WTC11 (cell line): ENCODE measurements around a stretch of chr11.

GRCh38 chr11:114797204-114797616 lies 118.9 kb downstream of the NXPE2 start:
- PRO-cap: no peak

DNA sequence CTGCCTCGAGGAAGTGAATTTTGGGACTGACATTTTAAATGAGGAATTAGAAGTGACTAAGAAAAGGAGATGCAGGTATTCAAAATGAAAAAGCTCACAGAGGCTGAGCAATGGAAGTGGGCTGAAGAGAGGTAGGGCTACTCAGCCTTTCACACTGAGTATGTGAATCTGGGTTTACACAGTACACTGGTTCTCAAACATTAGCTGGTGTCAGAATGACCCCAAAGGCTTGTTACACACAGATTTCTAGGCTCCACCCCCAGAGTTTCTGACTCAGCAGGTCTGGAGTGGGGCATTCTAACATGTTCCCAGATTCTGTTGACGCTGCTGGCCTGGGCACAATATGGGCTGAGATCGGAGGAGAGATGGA lies 32.9 kb downstream of the CADM1 start:
- PRO-cap: no peak

DNA sequence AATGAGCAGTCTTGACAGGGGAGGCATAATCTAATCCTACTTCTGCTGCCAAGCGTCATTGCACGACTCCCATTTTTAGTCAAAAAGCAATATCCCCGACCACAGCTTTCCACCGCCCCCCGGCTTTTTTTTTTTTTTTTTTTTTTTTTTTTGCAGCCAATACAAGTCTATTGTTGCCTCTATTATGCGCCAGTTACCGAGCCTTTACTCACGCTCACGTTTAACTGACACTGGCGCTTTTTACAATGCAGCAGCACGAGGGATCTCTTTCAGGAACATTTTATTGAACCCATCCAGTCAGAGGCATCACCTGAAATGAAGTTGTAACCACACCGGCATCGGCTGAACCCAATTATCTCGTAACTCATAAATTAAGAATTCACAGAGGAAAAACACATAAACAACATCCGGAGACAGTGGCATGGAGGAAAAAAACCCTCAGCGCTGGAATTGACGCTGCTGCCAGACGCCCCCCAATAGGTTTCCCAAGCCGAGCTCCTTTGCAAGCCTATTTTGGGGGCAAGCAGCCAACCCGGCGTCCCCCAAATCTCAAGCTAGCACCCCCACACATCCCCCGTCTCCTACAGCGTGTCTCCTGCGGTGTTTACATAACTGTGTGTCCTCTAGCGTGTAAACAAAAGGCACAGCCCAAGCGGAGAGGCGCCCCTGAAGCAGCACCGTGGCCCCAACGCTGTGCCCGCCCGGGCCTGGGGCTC lies 1.9 kb downstream of the CADM1 start:
- PRO-cap: no peak

- PRO-cap: no peak
Measured at GRCh38 chr11:115582001-115582527, 77.8 kb upstream of the CADM1 start.

DNA sequence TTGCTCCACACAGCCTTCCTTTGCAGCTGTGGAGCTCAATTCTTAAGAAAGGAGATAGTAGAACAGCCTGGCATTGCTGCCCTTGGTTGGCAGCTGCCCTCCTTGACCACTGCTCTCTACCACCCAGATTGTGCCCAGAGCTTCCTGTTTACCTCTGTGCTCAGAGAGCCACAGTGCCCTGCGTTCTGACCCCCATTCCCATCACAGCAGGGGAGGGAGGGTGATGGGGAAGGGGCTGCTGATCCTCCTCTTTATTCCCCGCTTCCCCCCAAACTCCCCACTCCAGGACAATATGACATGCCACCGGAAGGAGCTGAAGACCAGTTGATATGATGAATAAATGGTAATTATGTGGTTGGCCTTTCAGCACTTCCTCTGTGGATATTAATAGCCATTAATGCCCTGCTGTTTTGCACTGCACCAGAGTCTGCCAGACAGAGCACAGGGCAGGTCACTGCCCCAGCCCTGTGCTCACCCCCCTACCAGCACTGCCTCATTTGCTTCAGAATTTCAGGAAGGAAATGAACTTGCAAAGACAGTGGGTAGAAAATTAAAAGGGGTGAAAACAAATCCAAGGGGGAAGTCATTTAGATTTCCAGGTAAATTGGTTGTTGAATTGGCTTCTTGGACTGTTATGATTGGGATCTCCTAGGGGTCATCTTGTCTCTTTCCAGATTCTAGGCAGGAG lies 426.9 kb upstream of the CADM1 start:
- PRO-cap: no peak

GRCh38 chr11:116445374-116445933 lies 327.3 kb downstream of the BUD13 start:
- PRO-cap: unidirectional peak, minus-strand start at chr11:116445525

DNA sequence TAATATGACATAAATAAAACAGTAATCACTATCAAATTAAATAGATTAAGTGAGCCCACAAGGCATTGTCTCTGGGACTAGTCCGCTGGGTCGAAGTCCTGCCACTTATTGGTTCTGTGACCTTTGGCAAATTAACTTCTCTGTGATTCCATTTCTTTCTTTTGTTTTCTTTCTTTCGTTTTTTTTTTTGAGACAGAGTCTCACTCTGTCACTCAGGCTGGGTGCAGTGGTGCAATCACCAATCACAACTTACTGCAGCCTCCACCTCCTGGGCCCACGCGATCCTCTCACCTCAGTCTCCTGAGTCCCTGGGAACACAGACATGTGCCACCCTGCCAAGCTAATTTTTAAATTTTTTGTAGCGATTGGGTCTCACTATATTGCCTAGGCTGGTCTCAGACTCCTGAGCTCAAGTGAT lies 14.7 kb upstream of the APOA5 start:
- PRO-cap: no peak

GRCh38 chr11:116807964-116808737 lies 15.0 kb downstream of the APOA4 start:
- PRO-cap: no peak

GRCh38 chr11:116833271-116833745 lies 3.6 kb downstream of the APOC3 start:
- PRO-cap: no peak

DNA sequence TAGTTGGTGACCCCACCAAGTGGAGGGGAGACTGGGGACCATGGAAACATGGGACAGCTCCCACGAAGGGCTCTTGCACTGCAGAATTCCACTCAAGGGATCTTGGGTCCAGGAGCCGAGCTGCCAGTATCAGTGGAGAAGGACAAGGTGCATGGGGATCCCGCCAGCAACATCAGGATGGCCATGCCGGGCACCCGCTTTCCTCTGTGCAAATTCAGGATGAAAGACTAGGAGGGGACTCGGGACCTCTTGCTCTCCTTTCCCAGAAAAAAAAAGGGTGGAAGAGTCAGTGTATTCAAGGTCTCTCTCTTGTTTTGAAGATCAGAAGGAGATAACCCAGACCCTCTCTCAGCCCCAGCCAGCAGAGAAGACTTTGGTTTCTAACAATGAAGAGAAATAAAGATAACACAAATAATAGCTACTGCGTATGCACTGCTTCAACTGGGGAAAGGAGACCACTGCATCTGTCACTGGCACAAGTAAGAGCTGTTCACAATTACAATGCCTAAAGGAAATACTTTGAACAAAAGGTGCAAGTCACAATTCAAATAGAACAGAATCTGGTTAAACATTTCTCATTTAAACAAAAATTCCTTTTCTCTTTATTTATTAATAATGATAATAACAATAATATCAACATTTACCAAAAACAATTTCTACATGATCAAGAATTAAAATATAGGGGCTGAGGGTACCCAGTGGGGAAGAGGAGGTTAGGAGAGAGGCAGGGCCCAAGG lies 6.5 kb upstream of the APOA1 start:
- PRO-cap: no peak

DNA sequence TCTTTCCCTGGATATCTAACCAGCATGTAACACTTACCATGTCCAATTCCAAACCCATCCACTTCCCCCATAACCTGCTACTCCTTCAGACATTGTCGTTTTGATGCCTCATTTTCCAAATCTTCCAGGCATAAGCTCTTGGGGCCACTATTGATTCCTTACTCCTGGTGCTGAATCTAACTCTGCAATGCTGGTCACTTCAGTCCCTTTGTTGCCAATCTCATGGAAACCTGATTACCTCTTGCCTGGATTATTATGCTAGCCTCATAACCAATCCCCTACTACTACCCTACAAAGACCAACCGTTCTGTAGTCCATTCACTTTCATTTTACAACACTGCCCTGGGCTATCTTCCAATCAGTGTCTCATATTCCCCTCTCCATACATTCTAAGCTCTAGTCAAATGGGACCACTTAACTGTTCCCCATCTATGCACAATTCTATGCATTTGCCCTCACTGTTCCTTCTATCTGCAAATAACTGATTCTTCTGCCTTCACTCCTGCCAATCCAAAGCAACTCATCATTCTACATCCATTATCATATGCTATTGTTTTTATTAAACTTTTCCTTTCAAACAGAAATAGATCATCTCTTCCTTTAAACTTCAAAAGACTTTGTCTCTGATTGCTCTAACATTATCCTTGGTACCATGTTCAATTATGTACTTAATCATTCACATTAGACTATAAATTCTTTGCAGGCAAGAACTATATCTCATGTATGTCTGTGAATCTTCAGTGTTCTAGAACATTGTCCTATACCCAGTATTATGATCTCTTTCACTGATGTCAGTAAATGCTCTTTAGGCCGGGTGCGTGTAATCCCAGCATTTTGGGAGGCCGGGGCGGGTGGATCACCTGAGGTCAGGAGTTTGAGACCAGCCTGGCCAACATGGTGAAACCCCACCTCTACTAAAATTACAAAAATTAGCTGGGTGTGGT lies 12.8 kb upstream of the APOA1 start:
- PRO-cap: no peak

DNA sequence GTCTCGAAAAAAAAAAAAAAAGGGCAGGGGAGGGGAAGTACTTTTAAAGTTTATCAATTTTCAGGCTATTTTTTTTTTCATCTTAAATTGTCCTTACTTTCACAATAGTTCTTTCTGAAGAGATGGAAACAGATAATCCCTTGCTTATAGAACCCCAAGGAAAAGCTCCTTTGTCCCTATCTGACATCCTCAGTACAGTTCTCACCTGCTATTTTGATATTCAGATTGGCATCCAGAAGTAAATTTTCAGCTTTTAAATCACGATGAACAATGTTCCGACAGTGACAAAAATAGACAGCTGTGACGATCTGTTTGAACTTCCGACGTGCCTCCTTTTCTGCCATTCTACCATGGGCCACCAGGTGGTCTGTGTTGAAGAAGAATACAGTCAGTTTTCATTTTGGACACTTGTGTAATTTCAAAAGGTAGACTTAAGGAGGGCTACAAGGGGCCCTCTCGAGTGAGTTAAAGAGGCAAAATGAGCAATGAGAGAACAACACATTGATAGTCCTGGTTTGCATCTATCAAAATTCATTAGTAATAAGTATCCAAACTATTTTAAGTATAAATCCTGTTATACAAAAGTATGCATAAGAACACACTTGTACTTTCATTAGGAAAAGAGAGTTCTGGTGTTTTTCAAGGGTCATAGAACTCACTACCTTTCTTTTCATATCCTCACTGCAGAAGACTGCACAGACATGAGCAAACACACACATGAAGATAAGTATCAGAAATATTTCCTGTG lies 89.8 kb upstream of the APOA1 start:
- PRO-cap: no peak

GRCh38 chr11:116945729-116946558 lies 108.5 kb upstream of the APOA1 start:
- PRO-cap: no peak

- PRO-cap: no peak
Measured at GRCh38 chr11:116999523-117000019, 98.7 kb downstream of the SIK3 start.

GRCh38 chr11:117045890-117046766 lies 52.1 kb downstream of the SIK3 start:
- PRO-cap: no peak

DNA sequence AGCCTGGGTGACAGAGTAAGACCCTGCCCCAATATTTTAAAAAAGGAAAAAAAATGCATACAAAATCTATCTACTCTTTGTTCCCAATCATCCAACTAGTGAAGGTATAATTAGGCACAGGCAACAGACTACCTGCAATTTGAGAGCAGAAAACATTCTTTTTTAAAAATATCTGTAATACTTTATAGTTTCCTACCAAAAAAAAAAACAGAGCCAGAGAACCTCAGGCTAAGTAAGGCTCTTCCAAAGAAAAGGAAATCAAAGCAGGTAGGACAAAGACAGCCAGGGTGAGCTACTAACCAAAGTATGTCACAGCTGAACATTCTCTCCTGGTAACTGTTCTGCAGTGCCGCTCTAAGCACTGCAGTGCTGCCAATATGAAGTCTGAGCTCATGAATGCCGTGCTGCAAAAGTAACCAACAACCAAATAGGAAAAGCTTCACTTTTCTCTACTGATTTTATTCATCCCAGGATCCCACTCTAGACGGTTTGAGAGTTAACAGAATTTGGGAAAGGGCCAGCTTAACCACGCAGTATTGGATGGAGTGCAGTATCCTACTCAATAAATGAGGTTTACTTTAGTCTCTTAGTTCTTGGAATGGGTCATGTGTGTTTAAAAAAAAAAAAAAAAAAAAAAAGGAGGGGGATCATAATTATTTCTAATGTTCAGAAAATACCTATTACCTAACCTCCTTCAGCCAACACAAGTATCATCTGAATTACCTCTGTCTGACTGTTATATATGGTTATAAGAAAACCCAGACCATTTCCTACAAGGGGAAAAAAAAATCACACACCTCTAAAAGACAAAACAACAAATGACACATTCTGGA lies 3.4 kb downstream of the SIK3 start:
- PRO-cap: no peak

DNA sequence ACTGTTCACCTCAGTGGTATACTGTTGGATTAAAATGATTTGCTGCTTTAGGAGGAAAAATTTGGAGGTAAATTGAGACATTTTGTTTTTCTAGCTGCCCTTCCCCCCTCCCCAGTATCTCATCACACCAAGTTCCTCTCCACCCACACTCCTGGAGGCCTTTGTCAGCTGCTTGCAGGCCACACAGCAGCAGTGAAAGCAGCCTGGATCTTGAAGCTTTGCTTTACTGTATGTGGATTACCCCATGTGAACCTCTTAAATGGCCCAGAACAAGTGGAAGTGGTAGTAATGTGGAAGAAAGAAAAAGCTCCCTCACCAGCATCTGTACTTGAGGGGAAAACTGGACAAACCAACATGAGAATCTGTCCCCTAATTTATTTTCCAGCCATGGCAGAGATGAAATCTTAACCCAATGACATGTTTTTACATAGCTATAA lies 6.7 kb upstream of the SIDT2 start:
- PRO-cap: no peak

DNA sequence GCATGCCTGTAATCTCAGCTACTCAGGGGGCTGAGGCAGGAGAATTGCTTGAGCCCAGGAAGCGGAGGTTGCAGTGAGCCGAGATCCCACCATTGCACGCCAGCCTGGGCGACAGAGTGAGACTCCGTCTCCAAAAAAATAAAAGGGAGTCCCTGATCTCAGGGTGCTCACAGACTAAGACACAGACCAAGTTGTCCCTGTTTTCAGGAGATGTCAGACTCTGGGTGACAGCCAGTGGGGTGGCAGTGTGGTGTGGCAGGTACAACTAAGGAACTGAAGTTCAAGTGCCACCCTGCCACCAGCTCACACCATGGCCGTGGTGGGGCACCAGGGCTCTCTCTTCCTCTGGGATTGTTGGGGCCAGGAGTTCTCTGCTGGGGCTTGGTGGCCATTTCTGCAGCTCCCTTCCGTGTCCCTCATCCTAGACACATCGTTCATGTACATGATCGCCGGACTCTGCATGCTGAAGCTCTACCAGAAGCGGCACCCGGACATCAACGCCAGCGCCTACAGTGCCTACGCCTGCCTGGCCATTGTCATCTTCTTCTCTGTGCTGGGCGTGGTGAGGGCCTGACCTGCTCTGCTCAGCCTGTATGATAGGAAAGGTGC lies 7.6 kb upstream of the TAGLN start:
- PRO-cap: no peak

DNA sequence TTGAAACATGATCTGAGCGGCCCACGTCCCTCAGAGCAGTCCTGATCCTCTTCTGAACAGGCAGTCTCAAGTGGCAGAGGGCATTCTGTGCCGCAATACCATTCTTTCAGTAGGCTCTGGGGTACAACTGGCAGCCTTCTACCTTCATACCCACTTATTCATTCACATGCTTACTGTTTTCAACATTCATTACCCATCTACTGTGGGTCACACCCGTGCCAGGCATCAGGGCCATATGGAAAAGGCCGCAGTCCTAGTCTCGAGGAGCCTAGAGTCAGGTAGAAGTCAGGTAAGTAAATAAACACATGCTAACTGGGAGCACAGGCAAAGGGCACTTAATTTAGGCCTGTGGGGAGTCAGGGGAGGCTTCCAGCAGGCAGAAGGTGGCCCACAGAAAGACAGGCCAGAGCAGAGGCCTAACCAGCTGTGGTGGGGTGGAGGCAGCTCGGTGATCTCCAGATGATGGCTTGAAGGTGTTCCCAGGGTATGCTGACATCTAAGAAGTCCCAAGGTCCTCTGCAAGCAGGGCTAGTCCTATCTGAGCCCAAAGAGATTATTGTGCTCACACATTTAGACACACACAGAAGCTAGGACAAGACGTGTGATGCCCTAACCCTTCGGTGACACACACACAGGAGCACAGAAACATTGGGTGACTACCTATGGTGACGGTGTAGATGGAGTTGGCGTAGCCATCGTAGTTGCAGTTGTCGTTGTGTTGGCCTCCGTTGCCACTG lies 8.3 kb downstream of the PCSK7 start:
- PRO-cap: no peak

DNA sequence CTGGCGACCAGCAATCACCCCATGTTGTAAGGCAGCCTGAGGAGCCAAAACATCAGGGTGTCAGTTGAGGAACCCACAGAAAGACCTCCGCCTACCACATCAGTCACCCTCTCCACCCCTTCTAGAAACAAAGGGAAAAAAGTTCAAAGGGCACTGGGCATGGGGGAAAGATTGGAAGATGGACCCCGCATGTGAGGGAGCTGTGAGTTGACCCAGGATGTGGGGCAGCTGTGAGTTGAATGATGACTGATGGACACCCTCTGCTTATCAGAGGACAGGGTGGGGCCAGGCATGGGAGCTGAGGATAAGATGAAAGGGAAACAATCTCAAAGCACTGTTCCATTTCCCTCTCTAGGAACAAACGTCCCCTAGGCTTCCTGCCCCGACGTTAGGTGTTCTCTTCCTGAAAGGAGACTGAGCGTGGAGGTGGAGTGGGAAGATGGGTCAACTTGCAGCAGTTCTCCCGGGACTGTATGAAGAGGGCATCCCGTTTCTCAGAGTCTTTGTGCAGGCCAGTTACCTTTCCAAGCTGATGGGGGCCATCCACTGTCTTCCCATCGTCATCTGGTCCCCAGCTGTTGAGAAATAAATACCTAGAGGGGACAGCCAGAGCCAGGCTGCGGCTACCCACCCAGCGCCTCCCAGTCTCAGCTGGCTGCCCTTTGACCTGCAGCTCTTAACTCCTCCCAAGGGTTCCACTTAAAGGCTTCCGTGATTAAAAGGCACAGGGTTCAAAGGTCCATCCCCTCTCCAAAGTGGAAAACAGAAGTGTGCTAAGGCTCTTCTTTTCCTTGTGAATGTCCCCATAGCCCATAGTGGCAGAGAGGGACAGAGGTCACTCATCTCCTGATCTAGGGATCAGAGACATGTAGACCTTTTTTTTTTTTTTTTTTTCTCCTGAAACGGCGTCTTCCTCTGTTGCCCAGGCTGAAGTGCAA lies 7.4 kb downstream of the PCSK7 start:
- PRO-cap: no peak